Colon Carcinoma Metastatic in the Lung (tissue), 2 donors: ENCODE measurements around a stretch of chr15.

GRCh38 chr15:95075515-95075946, 844.2 kb downstream of the MCTP2 start:
- PRO-cap, 2 experiments, result no peak in any of the 2 experiments

- PRO-cap, 2 experiments, result no peak in any of the 2 experiments
These were observed 898.2 kb downstream of the MCTP2 start for GRCh38 chr15:95129584-95130003.

DNA sequence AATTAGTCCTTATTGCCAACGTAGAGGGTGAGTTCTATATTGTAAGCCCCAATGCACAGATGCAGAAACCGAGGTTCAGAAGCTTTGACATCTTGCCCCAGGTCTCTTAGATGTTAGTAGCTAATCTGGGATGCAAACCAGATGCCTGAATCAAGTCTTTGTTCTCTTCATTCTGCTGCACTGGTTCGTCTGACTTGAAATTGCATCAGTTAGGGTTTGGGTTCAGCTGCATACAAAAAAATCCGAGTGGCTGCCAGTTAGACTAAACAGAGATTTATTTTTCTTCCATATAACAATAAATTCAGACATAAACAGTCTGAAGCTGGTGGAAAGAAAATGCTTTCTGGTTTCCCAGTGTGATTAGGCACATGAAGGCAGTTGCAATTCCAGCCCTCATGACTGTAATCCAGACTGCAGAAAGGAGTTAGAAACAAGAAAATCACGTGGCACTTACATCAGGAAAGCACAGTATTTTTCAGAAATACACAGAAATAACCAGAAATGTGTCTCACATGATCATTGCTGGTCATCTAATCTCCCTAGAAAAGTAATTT, 930.7 kb downstream of the MCTP2 start:
- PRO-cap, 2 experiments, result no peak in any of the 2 experiments

DNA sequence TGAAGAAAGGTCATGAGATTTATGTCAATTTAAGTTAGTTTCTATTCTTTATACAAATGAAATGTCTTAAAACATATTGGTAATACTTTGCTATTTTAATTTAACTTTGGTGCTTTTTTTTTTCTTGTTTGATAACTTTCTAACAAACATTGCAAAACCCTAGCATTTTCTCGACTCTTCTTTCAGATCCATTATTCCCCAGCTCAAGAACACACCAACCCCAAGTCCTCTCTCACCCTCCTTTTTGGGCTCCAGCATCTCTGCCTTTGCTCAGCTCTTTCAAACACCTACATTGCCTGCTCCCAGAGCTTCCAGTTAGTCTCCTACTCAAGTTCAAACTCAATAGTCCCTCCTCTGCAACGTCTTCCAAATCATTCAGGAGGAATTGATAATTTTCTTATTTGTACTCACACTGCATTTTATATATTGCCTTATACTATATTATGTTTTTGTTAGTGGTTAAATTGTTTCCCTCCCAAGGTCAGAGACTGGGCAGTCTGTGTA, 852.4 kb upstream of the NR2F2 start:
- PRO-cap, 2 experiments, result no peak in any of the 2 experiments

- PRO-cap, 2 experiments, result no peak in any of the 2 experiments
These were observed 706.4 kb upstream of the NR2F2 start for GRCh38 chr15:95624075-95624605.

GRCh38 chr15:96158815-96159465, 171.6 kb upstream of the NR2F2 start:
- PRO-cap, 2 experiments, result no peak in any of the 2 experiments

- PRO-cap, 2 experiments, result no peak in any of the 2 experiments
These were observed 158.7 kb upstream of the NR2F2 start for GRCh38 chr15:96171737-96172349.

DNA sequence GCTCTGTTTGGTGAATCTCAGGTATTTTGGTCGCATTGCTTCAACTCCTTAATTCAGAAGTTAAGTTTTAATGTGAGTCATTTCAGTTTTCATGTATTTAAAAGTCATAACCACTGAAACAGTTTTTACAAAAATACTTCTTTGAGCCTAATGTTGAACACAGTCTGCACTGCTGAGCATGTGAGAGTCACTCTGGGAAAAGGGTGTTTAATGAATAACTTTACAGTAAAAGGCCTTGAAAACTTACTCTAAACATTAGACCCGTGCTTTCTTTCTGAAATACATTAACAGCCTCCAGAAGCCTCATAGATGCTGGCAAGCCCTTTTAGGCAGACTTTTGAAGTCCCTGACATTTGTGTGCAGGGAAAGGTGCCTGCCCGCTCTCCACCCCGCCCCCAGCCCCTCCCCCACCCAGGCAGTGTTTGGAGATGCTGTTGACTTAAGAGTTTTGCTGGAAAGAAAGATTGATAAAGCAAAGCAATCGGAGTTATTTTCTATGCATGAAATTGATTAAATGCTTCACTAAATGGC, 68.9 kb upstream of the NR2F2 start:
- PRO-cap, 2 experiments, result no peak in any of the 2 experiments

DNA sequence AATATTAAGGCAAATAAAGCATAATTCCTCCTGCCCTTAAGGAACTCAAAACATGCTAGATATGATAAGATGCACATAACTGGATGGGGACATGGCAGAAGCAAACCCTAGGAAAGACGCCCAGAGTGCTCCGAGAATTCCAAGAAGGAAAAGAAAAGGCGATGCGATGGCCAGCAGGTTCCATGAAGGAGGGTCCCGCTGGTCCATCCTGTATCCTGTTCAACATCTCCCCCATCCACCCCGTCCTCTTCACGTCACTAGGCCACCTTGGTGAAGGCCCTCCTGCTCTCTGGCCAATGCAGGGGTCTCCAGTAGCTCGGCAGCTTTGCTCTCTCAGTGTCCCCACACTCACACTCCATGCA, 53.2 kb upstream of the NR2F2 start:
- PRO-cap, 2 experiments, result no peak in any of the 2 experiments

DNA sequence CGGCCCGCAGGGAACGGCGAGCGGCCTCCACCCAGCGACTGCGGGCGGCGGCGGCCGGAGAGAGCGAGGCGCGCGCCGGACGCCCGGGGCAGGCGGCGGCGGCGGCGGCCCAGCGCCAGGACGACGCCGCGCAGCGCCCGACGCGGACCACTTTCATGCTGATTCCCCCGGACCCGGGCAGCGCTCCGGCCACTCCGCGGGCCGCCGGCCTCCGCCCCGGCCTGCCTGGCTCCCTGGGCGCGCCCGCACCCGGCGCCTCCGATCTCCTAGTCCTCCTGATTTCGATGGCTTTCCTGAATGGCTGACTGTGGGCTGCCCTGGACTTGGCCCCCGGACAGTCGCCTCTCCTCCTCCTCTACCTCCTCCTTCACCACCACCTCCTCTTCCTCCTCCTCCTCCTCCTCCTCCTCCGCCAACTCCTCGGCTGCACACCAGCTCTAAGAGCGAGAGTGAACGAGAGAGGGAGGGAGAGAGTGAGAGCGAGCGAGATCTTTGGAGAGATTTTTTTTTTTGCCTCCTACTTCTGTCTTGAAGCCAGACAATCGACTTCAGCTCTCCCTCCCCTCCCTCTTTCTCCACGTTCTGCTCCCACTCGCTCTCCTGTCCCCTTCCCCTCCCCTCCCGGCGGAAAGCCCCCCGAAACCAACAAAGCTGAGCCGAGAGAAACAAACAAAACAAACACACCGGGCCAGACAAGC, 840 bp downstream of the NR2F2 start:
- PRO-cap, 2 experiments, result peak in 1 of 2 experiments; most common plus-strand start position 446 of the sequence (in 1); most common minus-strand start position 223 of the sequence (in 1)

DNA sequence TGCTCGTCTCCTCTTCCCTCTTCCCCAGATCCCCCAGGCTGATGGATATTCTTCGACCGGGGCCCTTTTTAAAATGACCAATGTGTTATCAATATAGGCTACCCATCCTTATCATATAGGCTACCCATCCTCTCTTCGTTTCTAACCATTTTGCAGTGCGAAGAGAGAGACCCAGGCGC, 22.9 kb downstream of the NR2F2 start:
- PRO-cap, 2 experiments, result no peak in any of the 2 experiments

GRCh38 chr15:97971729-97972538, 11.4 kb downstream of the ARRDC4 start:
- PRO-cap, 2 experiments, result no peak in any of the 2 experiments

DNA sequence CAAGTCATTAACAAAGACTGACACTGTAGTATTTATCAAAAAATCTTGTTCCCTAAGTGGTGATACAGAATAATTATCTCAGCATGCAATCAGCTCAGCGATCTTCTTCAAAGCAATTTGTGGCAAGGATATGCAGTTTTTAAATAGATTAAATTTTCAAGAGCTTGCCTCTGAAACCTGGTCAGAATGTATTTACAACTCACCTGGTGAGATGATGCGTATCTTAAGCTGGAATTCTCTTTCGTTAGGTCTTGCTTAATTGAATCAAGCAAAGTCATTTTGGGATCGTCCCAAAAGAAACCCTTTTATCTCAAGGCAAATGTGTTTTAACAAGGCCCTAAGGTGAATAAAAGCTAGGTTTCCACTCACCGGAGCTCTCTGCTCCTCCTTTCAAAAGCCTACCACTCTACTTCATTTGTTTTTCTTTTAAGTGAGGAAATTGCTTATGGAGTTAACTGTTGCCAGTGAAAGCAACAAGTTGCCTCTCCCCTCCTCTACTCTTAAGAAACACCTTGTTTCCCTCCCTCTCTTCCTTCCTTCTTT, 101.3 kb upstream of the IGF1R start:
- PRO-cap, 2 experiments, result no peak in any of the 2 experiments

- PRO-cap, 2 experiments, result no peak in any of the 2 experiments
These were observed 99.7 kb upstream of the IGF1R start for GRCh38 chr15:98548621-98549061.

GRCh38 chr15:98660237-98660764, 12.0 kb downstream of the IGF1R start:
- PRO-cap, 2 experiments, result no peak in any of the 2 experiments

- PRO-cap, 2 experiments, result no peak in any of the 2 experiments
These were observed 12.4 kb downstream of the IGF1R start for GRCh38 chr15:98660765-98661140.

DNA sequence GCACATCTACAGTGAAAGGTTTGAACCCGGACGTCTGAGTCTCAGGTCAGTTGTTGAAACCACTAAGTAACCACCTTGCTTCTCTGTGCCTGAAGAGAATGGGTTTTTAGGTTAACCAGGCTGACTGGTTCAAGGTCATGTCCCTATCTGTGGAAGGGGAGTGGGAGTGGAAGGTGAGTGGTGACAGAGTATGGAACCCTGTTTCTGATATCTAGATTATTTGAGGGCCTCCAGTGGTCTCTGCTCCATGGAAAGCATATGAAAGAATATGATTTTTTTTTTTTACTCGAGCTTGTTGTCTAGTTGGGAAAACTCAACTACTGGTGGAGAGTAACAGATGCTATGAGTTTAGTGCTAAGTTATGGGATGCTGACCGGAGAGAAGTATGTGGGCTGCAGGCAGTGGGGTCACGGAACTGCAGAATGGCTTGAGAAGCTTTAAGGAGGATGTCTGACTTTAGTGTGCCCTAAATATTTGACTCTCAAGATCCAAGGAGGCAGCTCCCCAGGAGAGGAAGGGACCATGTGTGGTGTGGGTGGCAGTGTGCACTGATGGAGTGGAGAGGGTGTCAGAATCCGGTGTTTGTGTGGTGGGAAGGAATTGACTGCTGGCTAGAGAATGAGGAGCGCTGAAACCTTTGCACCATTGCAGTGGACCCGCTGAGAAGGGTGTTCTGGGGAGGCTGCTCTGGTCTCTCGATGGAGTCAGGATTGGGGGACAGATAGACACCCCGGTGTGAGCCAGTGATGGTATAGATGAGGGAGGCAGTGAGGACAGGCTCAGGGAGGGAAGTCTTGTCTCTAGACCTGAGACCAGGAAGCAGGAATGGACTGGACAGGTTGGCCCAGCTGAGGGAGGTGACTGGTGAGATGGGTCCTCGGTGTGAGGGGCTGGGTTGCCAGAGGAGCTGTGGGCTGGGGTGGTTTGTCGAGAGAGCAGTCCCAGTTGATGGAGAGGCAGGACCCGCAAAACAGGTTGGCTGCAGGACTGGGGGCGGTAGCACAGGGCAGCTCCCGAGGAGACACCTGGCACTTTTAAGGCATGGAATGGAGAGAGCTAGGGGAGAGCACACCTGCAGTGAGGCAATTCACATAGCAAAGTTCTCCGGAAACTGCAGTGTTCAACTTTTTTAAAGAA, 14.3 kb downstream of the IGF1R start:
- PRO-cap, 2 experiments, result no peak in any of the 2 experiments

DNA sequence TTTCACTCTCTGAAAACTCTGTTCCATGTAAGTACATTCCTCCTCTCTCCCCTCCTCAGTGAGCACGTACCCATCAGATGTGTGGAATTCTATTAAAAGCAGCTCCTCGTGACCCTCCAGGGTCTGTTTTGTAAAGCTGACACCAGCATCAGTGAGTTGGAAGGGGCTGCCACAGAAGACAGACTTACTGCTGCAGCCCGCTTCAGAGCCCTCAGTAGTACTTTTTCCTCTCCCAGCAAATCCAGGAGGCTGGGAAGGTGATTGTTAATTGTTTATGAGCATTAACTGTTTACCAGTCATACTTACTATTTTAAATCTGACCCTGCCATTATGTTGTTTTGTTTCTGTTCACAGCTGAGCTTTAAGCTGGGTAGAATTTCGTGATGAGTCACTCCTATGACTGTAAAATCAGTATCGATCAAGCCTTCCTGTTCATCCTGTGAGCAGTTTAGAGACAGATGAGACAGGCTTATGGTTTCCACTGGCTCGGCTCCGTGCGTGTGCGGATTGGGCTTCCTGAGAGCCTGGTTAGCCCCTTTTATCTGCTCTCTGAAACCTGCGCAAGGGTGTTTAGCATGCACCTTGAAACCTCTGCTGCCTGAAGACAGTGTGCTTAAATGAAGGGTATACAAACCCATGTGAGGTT, 20.5 kb downstream of the IGF1R start:
- PRO-cap, 2 experiments, result no peak in any of the 2 experiments

- PRO-cap, 2 experiments, result no peak in any of the 2 experiments
These were observed 65.8 kb downstream of the IGF1R start for GRCh38 chr15:98714148-98714618.

GRCh38 chr15:98720110-98720617, 71.8 kb downstream of the IGF1R start:
- PRO-cap, 2 experiments, result no peak in any of the 2 experiments